ENCODE measurements around a stretch of chr2.

DNA sequence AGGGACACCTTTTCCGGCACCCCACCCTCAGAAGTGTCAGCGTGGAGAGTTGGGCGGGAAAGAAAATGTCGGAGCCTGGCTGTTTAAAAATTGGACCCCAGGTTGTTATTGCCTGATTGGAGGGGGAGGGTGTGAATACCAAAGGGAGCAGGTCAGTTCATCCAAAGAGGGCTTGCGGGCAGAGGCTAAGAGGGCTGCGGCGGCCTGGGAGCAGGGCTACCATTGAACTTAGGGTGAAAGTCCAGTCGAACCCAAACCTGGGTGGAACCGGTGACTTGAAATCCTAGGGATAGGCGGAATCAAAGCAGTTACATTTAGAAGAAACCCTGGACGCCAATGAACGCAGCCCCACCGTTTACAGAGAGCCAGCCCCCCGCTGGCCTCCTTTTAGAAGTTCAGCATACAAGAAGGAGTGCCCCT lies 1.3 kb downstream of the MAL start:
- PRO-cap, 3 experiments = no peak in any of the 3 experiments
- RRBS = 3% methylated on average over 1 of the region's 14 CpGs

- PRO-cap, 3 experiments = no peak in any of the 3 experiments
- RRBS = no CpG with 5 or more reads among the region's 4 CpGs
Observed at GRCh38 chr2:95391780-95392214, 10.7 kb upstream of the FAHD2A start.

- PRO-cap, 3 experiments = no peak in any of the 3 experiments
- RRBS = no CpG with 5 or more reads among the region's 4 CpGs
Observed at GRCh38 chr2:95820226-95821163, 171.1 kb downstream of the ANKRD36C start.

DNA sequence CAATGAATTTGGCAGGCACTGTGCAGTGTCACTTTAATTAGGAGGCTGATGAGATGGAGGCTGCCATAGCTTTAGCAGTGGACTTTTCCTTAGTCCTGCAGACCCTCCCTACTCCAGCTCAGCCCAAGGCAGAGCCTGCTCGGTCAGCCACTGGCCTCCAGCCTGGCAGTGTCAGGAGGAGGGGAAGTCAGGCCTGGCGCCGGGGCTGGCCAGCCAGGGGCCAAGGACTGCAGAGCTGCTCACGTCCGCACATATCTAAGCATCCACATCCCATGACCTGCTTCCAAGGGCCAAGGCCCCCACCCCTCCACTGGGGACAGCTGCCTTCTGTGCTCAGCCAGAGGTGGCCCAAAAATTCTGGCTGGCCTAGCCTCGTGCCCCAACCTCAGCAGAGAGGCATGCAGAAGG lies 33.2 kb downstream of the ADRA2B start:
- PRO-cap, 3 experiments = no peak in any of the 3 experiments
- RRBS = no CpG with 5 or more reads among the region's 6 CpGs

DNA sequence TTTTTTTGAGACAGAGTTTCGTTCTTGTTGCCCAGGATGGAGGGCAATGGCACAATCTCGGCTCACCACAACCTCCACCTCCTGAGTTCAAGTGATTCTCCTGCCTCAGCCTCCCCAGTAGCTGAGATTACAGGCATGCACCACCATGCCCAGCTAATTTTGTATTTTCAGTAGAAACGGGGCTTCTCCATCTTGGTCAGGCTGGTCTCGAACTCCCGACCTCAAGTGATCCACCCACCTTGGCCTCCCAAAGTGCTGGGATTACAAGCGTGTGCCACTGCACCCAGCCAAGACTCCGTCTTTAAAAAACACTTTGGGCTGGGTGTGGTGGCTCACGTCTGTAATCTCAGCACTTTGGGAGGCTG lies 20.4 kb downstream of the STARD7 start:
- PRO-cap, 3 experiments = no peak in any of the 3 experiments
- RRBS = no CpG with 5 or more reads among the region's 8 CpGs

GRCh38 chr2:96250780-96251313 lies 14.9 kb downstream of the TMEM127 start:
- PRO-cap, 3 experiments = no peak in any of the 3 experiments
- RRBS = no CpG with 5 or more reads among the region's 5 CpGs

DNA sequence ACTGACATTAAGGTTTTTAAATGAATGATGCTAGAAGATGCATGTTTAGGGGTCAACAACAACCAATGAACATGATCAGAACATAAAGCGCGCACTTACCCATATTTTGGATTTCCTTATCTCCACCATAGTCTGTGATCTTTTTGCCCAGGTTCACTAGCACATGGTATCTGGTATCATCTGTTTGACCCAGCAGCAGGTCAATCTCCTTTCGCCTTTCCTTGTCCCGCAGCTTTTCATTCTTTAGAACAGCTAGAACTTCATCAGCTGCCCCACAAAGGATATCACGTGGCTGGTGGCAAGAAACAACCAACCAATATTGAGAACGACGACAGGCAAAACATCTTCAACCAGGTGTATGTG lies 3.9 kb downstream of the SNRNP200 start:
- PRO-cap, 3 experiments = no peak in any of the 3 experiments
- RRBS = no CpG with 5 or more reads among the region's 7 CpGs

DNA sequence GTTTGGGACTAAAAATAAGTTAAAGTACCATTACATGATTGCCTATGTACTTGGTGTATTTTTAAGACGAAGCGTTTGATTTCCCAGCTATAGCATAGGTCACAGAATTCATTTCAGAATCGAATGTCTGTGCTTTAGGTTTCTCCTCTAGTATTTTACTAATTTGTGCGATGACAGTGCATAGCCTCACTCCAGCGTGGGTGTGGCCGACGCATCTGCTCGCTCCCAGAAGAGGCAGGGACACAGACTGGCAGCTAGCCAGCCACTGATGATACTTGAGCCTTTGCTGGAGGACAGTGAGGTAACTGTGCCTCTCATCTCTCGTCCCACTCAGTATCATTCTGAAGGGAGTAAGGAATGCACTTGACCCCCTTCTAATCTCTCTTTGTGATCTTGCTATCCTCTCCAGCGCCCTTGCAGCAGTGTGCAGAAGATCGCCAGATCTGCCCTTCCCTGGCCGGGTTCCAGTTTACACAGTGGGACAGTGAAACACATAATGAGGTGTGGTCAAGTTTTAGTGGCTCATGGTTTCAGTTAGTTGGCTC lies 17.4 kb downstream of the NCAPH start:
- PRO-cap, 3 experiments = no peak in any of the 3 experiments
- RRBS = no CpG with 5 or more reads among the region's 12 CpGs

- PRO-cap, 3 experiments = no peak in any of the 3 experiments
- RRBS = 31% methylated on average over 2 of the region's 10 CpGs
Observed at GRCh38 chr2:96534543-96535752, 1.6 kb upstream of the ARID5A start.

DNA sequence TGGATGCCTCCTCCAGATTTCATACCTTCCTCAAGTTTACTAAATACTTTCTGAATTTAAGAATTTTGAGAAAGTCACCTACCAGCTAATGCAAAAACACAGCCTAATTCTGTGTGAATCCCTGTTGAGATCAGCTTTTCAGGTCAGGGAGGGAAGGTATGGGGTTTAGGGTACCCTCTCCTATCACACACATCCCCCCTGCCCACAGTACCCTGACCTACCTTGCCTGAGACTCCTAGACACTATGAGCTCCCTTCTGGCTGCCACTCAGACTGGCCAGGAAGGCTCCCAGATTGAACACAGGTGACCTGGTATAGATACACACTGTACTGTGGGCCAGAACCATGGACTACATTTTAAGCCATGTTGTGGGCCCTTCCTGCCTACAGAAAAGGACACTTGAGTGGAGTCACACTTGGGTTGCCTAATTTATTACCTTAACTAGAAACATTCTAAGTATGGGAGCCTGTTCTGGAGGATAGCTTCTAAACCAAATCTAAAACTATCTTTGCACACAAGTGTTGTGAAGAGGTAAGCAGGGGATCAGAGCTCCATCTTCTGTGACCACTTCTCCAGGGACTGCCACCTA lies 44.2 kb downstream of the KANSL3 start:
- PRO-cap, 3 experiments = no peak in any of the 3 experiments

DNA sequence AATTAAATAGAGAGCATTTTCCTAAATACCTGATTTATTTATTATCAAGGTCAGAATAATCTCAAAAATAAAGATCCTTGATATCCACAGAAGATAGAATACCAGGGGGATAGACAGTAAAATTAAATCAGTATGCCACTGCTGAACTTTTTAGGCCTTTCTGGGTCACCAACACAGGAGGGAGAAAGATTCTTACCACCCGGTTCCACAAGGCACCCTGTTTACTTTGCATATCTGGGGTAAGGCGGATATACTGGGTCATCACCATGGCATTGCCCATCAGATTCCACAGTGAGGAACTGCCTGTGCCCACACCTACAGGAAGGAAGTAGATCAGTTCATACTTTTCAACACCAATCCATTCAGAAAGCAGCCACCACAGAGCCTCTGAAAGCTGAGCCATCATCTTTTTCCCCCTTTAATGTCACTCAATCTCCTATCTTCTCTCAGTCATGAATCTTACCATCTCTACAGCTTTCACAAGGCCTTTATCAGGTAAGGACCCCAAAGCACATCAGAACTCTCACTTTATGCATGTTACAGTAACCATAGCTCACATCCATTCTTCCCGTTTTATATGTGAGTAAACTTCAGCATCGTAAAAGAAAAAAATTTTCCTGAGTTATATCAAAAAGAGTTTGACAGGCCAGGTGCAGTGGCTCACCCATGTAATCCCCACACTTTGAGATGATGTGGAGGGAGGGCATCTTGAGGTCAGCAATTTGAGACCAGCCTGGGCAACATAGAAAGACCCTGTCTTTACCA lies 1.9 kb downstream of the LMAN2L start:
- PRO-cap, 3 experiments = no peak in any of the 3 experiments
- RRBS = no CpG with 5 or more reads among the region's 4 CpGs

GRCh38 chr2:96856948-96857499 lies 792 bp downstream of the ANKRD39 start:
- PRO-cap, 3 experiments = no peak in any of the 3 experiments
- RRBS = 2% methylated on average over 2 of the region's 16 CpGs

GRCh38 chr2:96867460-96868093 lies 2.3 kb downstream of the SEMA4C start:
- PRO-cap, 3 experiments = no peak in any of the 3 experiments
- RRBS = 33% methylated on average over 1 of the region's 15 CpGs

DNA sequence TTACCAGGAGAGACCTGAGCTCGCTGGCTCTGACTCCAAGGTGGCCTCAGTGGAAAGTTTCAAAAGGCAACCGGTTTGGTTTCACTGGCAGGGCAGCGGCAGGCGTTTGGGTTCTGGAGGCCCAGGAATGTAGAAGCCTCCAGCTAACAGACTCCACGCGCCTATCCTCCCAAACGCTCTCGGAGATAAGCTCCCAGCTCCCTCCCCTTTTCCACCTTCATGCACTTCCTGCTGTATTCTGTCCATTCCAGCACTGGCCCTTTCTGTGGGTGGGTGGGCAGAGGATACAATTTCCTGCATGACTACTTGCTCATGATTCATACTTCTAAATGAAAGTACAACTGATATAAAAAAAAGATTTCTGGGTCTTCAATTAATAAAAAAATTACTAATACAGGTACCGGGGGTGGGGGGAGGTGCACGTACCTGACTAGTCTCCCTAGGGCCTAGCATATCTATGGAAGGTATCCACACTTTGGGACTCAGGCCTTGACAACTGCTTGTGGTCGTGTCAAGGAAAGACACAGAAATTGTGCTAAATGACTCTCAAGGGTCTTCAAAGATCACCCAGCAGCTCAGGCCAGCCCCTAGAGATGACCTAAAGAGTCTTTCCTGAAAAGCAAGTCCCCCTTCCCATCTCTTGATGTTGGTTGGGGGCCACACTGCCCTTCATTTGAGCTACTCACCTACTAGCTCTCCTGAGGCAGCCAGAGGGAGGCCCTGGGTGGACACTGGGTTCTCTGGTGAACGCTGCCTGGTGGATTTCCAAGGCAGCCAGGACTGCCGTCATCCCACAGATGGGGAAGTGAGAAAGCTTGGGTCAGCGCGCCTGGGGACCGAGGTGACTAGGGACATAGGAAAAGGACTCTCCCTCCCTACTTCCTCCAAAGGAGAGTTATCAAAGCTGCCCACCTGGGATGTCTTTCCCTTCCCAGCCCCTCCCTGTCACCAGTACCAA lies 3.4 kb upstream of the SEMA4C start:
- PRO-cap, 3 experiments = no peak in any of the 3 experiments
- RRBS = no CpG with 5 or more reads among the region's 16 CpGs

DNA sequence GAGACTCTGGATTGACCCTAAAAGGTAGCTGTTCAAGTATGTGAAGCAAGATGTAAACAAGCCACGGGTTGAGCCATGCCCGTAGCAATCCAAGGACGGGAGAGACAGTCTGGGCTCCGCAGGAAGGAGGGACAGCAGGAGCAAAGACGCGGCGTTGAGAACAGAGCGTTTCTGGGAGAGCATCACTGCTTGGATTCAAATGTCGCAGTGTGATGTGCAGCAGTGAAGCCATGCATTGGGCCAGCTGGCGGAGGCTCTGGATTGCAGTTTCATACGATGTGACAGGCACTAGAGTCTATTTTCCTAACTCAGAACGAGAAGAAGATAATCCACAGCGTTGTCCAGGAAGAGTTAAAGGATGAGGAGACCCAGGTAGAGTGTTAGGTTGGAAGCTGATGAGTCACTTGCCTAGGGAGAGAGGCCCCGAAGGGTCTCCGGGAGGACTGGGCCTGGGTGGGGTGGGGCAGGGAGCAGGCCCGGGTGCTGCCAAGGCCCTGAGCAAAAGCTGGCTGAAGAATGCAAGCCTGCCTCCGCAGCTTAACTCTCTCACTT lies 17.6 kb upstream of the SEMA4C start:
- PRO-cap, 3 experiments = no peak in any of the 3 experiments
- RRBS = 26% methylated on average over 2 of the region's 17 CpGs

DNA sequence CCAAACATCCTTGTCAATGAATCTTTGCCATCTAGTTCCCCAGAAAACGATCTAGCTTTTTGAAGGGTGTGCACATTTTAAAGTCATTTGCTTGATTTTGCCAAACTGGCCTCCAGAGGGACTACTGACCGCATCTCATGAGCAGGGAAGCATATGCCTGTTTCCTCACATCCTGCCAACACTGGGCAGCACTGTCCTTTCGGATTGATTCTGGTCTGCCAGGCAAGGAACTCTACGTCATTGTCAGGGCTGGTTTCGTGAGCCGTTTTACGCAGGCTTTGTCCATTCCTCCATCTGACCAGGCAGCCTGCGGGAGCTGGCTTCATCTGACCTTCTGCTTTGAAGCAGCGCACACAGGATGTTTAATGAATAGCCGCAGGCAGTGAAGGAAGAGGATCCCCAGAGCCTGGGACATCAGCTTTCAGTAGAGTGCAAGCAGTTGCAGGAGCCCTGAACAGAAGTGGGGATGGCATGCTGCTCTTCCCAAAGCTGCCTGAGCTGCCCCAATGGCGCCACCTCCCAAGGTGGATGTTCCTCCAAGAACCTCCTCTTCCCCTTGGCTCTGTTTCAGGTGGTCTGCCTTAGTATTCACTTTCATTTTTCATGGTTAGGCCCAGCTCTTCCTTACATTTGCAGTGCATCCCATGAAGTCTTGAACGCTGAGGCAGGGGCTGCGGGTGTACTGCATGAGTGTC lies 46.4 kb upstream of the SEMA4C start:
- PRO-cap, 3 experiments = no peak in any of the 3 experiments
- RRBS = no CpG with 5 or more reads among the region's 13 CpGs

DNA sequence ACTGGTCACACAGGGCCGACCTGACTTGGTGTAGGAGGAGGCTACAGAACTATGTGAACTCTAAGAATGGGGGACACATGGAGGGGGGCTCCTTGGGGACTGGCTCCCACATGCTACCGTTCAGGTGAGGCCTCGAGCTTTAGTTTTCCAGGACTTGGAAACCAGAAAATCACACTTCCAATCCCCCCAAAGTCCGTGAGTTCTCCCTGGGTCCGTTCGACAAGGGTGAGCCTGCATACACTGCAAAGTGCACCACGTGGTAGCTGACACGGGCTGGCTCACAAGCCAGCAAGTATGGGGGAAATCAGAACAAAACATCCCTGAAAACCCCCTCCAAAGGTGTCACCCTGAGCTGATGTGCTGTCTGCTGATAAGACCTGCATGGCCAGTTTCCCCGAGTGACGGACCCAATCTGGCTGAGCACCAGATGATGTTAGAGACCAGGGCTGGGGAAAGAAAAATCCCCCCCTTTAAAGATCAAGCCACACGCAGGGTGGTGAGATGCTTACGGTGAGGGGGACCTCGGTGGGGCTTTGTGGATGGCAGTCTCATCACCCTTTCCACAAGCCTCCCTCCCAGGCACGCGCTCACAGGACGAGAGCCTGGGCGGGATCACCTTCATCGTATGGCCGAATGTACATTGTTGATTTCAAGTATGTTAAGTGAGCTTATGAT lies 54.3 kb upstream of the SEMA4C start:
- PRO-cap, 3 experiments = no peak in any of the 3 experiments
- RRBS = no CpG with 5 or more reads among the region's 19 CpGs

DNA sequence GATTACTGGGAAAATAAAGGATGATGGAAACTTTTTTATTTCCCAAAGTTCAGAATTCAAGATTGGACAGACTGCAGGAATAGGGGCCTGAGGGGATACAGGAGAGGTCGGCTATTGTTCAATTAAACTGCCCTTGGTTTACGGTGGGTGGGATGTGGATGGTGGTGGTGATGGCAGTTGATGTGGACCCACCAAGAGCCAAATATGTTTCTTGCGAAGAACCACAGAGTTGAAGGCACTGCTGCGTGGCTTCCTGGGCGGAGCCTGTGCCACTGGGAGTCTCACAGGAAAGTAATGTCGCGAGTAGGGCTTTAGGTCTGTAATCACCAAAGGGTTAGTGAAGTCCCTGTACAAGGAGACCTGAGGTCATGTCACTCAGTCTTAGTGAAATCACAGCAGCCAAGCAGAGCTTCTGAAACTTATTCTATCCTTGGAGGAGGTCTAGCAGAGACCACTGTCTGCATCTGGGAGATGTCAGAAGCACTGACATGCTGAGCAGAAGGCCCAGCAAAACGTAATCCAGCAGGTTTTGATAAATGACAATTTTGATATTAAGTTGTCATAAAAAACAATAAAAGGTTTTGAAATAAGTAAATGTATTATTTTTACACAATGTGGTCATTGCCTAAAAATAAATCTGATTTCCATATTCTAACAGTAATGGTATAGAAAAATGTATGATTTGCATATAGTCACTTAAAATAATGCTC lies 46.1 kb downstream of the FAHD2B start:
- PRO-cap, 3 experiments = no peak in any of the 3 experiments
- RRBS = no CpG with 5 or more reads among the region's 8 CpGs

DNA sequence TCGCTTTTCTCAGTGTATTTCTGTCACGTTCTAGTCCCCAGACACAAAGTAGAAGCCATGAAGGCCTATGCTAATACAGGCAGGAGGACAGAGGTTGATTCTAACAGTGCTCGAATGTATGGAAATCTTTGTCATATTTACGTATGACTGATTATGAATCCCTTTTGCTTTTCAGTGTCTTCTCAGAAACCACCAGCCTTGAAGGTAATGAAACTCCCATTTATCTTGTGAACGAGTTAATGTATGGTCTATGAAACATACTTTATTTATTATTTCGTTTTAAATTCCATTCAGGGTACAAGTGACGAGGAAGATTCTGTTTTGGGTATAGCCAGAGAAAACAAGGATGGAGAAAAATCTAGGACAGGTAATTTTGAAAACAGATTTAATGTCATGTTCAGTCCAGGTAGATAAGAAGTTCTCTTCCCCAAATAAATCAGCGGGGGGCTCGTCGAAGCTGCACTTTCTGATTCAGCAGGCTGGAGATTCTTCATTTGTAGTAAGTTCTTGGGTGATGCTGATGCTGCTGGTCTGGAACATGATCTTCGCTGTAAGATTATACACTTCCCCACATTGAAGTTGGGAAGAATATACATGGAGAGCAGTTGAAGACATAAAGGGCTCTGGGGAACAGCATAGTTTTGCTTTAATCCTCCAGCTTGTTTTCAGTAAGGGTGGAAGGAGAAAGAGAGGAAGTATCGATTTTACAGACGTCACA lies 89.2 kb downstream of the ANKRD36 start:
- PRO-cap, 3 experiments = no peak in any of the 3 experiments
- RRBS = no CpG with 5 or more reads among the region's 13 CpGs

DNA sequence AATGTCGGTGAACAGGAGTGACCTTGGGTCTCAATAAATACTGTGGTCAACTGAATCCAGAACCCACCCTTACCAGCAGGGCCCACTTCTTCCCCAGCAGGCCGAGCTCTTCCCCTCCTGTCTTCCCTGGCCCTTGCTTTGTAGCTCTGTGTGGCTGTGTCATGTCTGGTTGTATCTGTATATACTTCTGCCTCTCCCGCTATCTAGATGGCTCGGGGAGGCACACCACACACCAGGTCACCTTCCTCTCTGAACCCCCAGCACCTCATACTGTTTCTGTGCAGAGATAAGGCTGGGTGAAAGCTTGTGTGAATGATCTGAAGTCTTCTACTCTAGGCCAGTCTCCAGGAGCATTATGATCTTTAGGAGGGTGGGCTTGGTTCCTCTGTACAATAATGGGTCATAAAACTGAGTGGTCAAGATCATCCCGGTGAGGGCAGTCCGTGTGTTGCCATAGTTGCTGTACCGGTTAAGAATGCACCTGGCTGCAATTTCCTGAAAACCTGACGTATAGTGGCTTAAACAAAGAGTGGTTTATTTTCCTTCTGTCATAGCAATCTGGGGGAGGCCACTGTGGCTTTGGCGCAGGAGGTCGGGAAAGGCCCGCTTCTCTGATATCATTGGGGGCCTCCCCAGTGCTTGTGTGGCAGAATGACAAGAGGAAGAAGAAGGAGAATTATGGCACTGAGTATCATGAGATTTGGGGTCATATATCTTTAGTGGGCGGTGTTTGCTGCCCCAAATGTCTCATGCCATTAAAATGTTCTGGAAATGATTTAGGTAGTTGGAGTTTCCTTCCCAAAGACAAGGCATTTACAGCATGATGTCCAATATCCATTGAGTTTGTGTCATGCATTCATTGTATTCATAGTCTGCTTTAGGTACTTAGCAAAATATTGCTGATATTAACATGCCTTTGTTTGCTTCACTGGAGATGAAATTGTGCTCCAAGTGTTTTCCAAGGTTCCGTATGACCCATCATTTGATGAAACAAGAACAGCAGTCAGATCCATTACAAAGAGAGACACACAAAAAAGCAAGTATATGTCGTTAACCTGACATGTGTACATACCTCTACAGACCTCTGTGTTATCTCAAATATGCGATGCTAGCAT lies 4.4 kb downstream of the C2orf92 start:
- PRO-cap, 3 experiments = no peak in any of the 3 experiments
- RRBS = 40% methylated on average over 2 of the region's 15 CpGs

Data from breast (tissue), 4 donors.